Esophagus muscularis mucosa (tissue), 4 donors: ENCODE results near the gene KCNN1.

DNA sequence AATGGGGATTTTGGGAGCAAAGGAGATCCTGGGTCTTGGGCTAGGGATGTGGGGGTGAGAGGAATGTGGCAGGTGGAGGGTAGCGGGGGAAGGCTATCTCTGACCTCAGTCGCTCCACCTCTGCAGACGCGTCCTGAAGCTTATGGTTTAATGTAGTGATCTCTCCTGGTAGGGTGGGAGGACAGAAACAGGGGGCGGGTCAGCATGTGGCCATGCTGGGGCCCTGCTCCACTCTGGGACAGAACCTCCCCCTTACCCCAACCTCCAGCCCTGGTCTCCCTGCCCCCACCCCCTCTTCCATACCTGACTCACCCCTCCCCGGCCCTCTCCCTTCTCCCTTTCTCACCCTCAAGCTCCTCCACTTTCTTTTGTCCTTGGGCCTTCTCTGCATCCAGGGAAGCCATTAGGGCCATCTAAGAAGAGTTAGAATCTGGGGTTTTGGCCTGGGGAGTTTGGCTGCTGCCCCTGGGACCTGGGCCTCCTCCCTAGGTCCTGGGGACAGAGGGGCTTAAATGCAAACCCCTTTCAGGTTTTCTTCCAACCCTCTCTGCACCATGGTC lies 1.3 kb downstream of the BST2 start:
- PRO-cap: no peak
- RAMPAGE, long total RNA, 4 experiments: no peak in any of the 4 experiments

GRCh38 chr19:17424735-17425437 lies 5.0 kb downstream of the MVB12A start:
- PRO-cap: no peak
- RAMPAGE, long total RNA, 4 experiments: no peak in any of the 4 experiments

- PRO-cap: no peak
- RAMPAGE, long total RNA, 4 experiments: no peak in any of the 4 experiments
Measured at GRCh38 chr19:17580554-17580911, 25.1 kb downstream of the COLGALT1 start.

DNA sequence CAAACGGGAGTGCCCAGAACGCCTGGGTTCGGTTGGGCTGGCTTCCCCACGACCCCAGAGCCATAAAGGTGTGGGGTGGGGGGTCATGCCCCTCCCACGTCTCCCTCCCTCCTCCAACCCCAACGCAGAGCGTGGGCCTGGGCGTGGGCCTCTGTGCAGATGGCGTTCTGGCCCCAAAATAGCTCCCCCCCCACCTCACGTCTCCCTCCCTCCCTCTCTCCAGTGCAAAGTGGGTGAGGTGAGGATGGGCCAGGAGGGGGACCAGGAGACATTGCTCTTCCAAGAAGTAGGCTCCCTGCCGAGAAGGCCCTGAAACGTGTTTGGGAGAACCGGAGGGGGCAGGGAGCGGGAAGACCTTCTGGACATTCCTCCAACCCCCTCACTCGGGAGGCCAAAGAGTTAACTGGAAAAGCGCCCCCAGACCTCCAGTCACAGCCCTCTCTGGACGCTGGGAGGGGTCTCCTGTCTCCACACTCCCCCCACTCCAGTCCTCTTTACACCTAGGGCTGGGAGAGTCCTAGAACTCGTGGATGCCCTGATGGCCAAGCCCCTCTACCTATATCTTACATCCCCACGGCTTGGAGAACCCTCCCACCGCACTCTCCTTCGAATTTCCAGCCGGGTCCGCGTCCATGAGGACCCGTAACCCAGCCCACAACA lies 906 bp downstream of the UNC13A start:
- PRO-cap: no peak
- RAMPAGE, long total RNA, 4 experiments: no peak in any of the 4 experiments

- PRO-cap: no peak
- RAMPAGE, long total RNA, 4 experiments: no peak in any of the 4 experiments
Measured at GRCh38 chr19:17779334-17780203, 15.4 kb upstream of the B3GNT3 start.

GRCh38 chr19:17842270-17842626 lies 5.5 kb downstream of the JAK3 start:
- PRO-cap: unidirectional peak, plus-strand start at chr19:17842321; unidirectional peak, plus-strand start at chr19:17842340
- RAMPAGE, long total RNA, 4 experiments: no peak in any of the 4 experiments

DNA sequence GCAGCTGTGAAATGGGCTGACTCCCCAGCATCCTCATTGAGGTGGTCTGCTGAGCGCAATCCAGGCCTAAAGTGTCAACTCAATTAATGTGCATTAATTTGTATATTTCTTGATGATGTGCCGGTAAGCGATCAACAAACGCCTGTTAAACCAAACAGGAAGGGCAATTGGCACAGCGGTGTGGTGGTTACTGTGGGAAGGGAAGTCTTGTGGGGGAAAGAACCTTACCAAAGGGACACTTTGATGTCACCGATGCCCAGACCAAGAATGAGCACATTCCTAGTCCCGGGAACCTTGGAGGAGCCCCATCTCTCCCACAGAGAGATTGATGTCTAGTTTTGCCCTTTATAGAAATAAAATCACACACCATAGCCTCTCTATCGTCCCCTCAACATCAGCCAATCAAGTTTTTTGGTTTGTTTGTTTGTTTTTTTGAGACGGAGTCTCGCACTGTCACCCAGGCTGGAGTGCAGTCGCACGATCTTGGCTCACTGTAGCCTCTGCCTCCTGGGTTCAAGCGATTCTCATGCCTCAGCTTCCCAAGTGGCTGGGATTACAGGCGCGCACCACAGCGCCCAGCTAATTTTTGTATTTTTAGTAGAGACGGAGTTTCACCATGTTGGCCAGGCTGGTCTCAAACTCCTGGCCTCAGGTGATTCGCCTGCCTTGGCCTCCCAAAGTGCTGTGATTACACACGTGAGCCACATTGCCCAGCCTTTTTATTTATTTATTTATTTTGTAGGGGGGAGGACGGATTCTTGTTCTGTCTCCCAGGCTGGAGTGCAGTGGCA lies 1.4 kb downstream of the JAK3 start:
- PRO-cap: no peak
- RAMPAGE, long total RNA, 4 experiments: no peak in any of the 4 experiments

DNA sequence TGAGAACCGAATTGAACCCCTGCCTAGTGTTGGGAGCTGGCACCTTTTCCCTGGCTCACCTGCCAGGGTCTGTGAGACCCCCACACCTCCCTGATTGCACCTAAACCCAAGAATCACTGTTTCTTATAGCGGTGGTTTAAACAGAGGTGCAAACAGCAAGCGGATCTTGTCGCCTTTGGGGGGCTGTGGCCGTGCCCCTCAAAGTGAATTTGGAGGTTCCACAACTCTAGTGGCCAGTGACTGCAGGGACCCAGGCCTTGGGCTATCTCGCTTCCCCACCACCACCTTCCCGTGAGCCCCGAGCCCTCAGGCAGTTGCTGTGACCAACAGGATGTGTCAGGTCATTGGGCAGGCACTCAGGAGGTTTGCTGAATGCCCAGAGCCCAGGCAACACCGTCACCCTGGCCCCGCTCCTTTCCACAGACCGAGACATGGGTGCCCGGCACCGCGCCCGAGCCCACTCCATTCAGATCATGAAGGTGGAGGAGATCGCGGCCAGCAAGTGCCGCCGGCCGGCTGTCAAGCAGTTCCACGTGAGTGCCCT lies 2.9 kb downstream of the RPL18A start:
- PRO-cap: no peak
- RAMPAGE, long total RNA, 4 experiments: no peak in any of the 4 experiments

GRCh38 chr19:17883535-17884102 lies 11.9 kb downstream of the SLC5A5 start:
- PRO-cap: no peak
- RAMPAGE, long total RNA, 4 experiments: no peak in any of the 4 experiments

GRCh38 chr19:17966765-17967208 lies at the start of gene KCNN1:
KCNN1 (plus strand) TSS chr19:17967107.
- PRO-cap: no peak
- RAMPAGE, long total RNA, 4 experiments: no peak in any of the 4 experiments

DNA sequence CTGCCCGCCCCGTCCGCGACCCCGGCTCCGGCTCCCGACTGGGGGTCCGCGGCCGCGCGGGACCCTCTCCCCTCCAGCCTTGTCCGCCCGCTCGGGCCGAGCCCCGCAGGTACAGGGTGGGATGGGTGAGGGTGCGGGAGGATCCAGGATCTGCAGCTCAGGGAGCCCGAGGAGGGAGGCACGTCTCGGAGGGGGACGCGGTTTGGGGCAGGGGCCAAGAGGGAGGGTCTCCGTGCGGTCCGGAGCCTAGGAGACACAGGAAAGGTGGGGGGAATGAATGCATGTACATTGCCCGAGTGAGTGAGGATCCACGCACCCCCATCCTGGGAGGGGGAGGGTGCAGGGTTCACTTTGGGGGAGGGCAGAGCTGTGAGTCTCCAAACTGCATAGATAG lies 299 bp downstream of the KCNN1 start:
- PRO-cap: no peak
- RAMPAGE, long total RNA, 4 experiments: no peak in any of the 4 experiments

GRCh38 chr19:18000685-18000913 lies 7.4 kb upstream of the ARRDC2 start:
- PRO-cap: unidirectional peak, plus-strand start at chr19:18000777; unidirectional peak, plus-strand start at chr19:18000804
- RAMPAGE, long total RNA, 4 experiments: no peak in any of the 4 experiments

GRCh38 chr19:18046014-18046634 lies 38.2 kb downstream of the ARRDC2 start:
- PRO-cap: no peak
- RAMPAGE, long total RNA, 4 experiments: no peak in any of the 4 experiments

DNA sequence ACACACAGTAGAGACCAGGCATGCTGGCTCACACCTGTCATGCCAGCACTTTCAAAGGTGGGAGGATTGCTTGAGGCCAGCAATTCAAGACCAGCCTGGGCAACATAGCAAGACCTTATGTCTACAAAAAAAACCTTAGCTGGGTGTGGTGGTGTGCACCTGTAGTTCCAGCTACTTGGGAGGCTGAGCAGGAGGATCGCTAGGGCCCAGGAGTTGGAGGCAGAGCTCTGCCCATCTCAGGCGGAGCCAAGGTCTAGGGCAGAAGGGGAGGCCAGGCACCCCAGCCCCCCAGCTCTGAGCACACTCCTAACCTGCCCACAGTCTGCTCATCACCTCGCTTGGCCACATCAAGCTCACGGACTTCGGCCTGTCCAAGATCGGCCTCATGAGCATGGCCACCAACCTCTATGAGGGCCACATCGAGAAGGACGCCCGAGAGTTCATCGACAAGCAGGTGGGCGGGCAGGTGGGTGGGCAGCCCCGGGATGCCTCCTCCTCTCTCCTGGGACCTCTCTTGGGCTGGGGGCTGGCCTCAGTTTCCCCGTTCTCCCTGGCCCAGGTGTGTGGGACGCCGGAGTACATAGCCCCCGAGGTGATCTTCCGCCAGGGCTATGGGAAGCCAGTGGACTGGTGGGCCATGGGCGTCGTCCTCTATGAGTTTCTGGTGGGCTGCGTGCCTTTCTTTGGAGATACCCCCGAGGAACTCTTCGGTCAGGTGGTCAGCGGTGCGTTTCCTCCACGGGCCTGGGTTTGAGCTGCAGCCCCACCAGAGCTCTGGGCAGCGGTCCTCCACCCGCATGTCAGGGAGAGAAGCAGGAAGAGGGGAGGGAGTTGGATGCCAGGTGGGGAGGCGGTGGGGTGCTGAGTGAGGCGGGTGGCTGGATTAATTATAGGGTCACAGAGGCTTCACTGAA lies 18.4 kb upstream of the PIK3R2 start:
- PRO-cap: no peak
- RAMPAGE, long total RNA, 4 experiments: start-site peak on the plus strand in 1 of 4 experiments, centred at position 424 of the sequence, 7 reads per replicate

DNA sequence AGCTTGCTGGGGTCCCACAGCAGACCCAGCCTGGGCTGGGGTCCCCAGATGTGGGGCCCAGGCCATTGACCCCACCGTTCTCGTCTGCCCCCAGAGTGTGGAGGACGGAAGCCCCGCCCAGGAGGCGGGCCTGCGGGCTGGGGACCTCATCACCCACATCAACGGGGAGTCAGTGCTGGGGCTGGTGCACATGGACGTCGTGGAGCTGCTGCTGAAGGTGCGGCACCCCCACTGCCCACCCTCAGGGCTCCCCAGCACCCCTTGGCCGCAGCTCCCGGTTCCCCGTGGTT lies 7.4 kb upstream of the PIK3R2 start:
- PRO-cap: no peak
- RAMPAGE, long total RNA, 4 experiments: start-site peak on the plus strand in 1 of 4 experiments, centred at position 183 of the sequence, 7 reads per replicate

- PRO-cap: no peak
- RAMPAGE, long total RNA, 4 experiments: no peak in any of the 4 experiments
Measured at GRCh38 chr19:18168694-18169484, 4.7 kb upstream of the IFI30 start.

- PRO-cap: no peak
- RAMPAGE, long total RNA, 4 experiments: no peak in any of the 4 experiments
Measured at GRCh38 chr19:18182891-18183366, 9.3 kb downstream of the IFI30 start.

GRCh38 chr19:18193539-18194436 lies 770 bp downstream of the MPV17L2 start:
- PRO-cap: no peak
- RAMPAGE, long total RNA, 4 experiments: no peak in any of the 4 experiments

DNA sequence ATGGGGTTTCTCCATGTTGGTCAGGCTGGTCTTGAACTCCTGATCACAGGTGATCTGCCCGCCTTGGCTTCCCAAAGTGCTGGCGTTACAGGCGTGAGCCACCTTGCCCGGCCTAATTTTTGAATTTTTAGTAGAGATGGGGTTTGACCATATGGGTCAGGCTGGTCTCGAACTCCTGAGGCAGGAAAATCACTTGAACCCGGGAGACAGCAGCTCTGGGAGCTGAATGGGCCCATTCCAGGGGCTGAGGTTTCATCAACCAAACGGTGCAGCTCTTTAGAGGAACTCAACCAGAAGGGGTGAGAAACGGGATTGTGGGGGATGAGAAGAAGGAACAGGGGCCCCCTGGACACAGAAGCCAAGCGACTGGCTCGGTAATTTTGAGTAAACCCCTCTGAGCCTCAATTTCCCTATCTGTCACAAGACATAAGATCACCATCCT lies 712 bp downstream of the IQCN start:
- PRO-cap: no peak
- RAMPAGE, long total RNA, 4 experiments: no peak in any of the 4 experiments

GRCh38 chr19:18292202-18292435 lies 10.7 kb upstream of the JUND start:
- PRO-cap: bidirectional peak, plus-strand start at chr19:18292351, minus-strand start at chr19:18292300
- RAMPAGE, long total RNA, 4 experiments: no peak in any of the 4 experiments